Adrenal gland (tissue), 7 donors: ENCODE results near the genes RGS7, WDR64, BECN2 and ZBTB18.

- PRO-cap, 3 experiments, result no peak in any of the 3 experiments
- RAMPAGE, long total RNA, 4 experiments, result no peak in any of the 4 experiments
- RRBS, result no CpG with 5 or more reads among the region's 4 CpGs
Measured at GRCh38 chr1:239714326-239715160, 328.2 kb downstream of the CHRM3 start.

DNA sequence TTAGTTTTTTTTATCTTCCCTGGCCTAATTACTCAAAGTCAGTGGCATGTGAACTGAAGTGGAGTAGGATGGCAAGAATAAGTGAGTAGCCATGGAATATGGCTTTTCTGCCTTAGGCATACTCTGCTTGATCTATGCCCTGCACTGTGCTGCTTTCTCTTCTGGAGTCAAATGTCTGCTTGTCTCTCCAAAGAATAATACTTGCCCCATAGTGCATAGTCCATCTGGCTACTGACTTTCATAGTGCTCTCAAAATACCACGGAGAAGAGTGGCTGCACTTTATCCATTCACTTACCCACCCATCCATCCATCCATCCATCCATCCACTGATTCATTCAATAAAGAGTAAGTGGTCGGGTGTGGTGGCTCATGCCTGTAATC, 13.3 kb downstream of the GREM2 start:
- PRO-cap, 3 experiments, result no peak in any of the 3 experiments
- RAMPAGE, long total RNA, 4 experiments, result no peak in any of the 4 experiments
- RRBS, result no CpG with 5 or more reads among the region's 2 CpGs

- PRO-cap, 3 experiments, result peak in 3 of 3 experiments; most common plus-strand start chr1:241357003 (in 1); most common minus-strand start chr1:241357178 (in 3)
- RAMPAGE, long total RNA, 4 experiments, result start-site peak on the minus strand in 1 of 4 experiments, at chr1:241356935-241356974 at its widest, 7 reads per replicate
- RRBS, result 2% methylated on average over 102 of the region's 126 CpGs
Measured at GRCh38 chr1:241356607-241357613, at the start of gene RGS7. RGS7 (minus strand) TSS chr1:241357205.

GRCh38 chr1:241652089-241652490, at the start of gene WDR64:
WDR64 (plus strand) TSS chr1:241652281.
- PRO-cap, 3 experiments, result no peak in any of the 3 experiments
- RAMPAGE, long total RNA, 4 experiments, result no peak in any of the 4 experiments
- RRBS, result no CpG with 5 or more reads among the region's 3 CpGs

- PRO-cap, 3 experiments, result no peak in any of the 3 experiments
- RAMPAGE, long total RNA, 4 experiments, result no peak in any of the 4 experiments
- RRBS, result no CpG with 5 or more reads among the region's 23 CpGs
Measured at GRCh38 chr1:241848473-241849399, 732 bp downstream of the EXO1 start.

DNA sequence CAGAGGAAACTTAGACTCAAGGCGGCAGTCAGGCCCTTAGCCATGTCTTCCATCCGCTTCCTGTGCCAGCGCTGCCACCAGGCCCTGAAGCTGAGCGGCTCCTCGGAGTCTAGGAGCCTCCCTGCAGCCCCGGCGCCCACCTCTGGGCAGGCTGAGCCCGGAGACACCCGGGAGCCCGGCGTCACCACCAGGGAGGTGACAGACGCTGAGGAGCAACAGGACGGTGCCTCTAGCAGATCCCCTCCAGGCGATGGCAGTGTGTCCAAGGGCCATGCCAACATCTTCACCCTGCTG, at the start of gene BECN2:
TSS of gene BECN2 (plus strand) at position 43 of the 294 bp plus-strand sequence.
- PRO-cap, 3 experiments, result no peak in any of the 3 experiments
- RAMPAGE, long total RNA, 4 experiments, result no peak in any of the 4 experiments
- RRBS, result no CpG with 5 or more reads among the region's 14 CpGs

DNA sequence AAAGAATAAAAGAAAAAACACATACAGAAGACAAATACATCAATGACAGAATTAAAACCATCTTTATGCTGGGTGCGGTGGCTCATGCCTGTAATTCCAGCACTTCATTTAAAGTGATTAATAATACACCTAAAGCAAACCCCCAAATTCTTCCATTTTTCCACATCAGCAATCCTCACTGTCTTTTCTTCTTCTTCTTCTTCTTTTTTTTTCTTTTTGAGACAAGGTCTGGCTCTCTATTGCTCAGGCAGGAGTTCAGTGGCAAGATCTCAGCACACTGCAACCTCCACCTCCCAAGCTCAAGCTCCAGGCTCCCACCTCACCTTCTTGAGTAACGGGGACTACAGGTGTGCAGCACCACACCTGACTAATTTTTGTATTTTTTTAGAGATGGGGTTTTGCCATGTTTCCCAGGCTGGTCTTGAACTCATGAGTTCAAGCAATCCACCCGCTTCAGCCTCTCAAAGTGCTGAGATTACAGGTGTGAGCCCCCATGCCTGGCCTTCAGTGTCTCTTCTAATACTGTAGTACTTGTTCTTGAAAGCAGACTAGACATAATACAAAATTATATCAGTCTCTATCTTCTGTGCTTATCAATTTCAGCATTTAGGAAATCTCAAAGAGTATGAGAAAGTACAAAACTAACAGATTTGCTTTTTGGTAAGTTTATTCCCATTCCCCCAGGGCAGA, 23.2 kb downstream of the CEP170 start:
- PRO-cap, 3 experiments, result no peak in any of the 3 experiments
- RAMPAGE, long total RNA, 4 experiments, result no peak in any of the 4 experiments
- RRBS, result no CpG with 5 or more reads among the region's 3 CpGs

GRCh38 chr1:243443407-243443917, 187.6 kb downstream of the SDCCAG8 start:
- PRO-cap, 3 experiments, result no peak in any of the 3 experiments
- RAMPAGE, long total RNA, 4 experiments, result no peak in any of the 4 experiments
- RRBS, result no CpG with 5 or more reads among the region's 5 CpGs

DNA sequence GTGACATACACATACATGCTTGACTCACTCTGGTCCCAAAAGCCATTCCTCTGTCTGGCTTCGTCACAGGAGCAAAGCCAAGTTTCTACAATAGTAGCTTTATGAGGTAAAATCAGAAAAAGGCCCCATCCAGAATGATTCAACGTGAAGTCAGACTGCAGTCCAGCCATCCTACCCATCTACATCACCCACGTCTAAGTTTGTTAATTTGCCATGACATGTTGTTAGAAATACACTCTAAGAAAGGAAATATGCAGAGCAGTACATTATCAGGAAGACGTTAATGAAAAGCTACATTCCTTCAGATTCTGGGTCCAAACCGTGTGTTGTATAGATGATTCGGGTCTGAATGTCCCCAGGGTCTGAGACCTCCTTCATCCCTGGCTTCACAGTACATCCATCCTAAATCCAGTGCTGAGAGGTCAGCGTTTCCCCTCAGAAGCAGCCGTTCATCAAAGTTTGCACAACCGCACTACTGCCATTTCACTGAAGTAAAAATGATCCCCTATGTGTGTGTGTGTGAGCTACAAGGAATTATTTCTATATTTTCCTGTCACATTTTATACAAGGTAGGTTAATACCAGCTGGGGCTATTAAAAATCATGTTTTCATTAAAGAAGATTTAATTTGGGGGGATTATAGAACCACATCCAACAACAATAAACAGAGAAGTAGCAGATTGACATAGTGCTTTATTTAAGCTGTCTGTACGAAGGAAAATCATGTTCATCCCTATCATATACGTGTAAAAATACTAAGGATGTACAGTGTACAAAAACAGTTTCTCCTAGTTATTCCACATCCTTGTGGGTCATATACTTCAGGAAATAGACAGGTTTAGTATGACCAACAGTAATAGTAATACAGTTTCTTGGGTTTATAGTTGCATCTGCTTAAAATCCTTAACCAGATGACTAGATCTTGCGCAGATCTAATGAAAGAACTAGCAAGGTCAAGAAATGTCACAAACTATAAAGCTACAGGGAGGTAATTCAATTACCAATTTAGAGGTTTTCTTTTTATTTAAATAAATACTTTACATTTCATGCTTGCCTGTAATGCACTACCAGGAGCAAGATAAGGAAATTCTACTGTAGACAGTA, 245.6 kb downstream of the SDCCAG8 start:
- PRO-cap, 3 experiments, result no peak in any of the 3 experiments
- RAMPAGE, long total RNA, 4 experiments, result start-site peak on the minus strand in 1 of 4 experiments, centred at position 491 of the sequence, 21 reads per replicate
- RRBS, result no CpG with 5 or more reads among the region's 12 CpGs

DNA sequence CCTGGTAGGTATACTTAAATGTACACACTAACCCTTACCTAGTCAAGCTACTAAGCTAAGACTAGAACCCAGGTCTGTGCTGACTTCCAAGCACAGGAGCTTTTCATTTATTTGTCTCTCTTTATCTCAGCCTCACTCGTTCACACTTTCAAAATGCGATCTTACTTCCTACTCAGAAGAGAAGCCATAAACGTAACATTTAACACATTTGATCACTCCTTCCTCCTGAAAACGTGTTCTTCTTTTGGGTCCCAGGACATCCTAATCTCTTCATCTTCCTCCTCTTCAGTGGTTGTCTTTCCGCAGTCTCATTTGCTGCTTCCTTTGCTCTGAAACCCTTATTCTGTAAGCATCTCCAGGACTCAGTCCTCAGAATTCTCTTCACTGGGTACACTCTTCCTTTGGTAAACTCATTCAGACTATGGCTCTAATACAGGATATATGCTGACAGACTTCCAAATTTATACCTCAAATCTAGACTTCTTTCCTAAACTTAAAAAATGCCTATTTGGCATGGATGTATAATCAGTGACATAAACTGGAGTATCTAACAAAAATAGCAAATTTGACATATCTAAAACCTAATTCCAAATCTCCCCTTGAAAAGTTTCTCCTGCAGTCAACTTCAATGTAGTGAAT, 228.8 kb downstream of the AKT3 start:
- PRO-cap, 3 experiments, result no peak in any of the 3 experiments
- RAMPAGE, long total RNA, 4 experiments, result no peak in any of the 4 experiments
- RRBS, result no CpG with 5 or more reads among the region's 5 CpGs

DNA sequence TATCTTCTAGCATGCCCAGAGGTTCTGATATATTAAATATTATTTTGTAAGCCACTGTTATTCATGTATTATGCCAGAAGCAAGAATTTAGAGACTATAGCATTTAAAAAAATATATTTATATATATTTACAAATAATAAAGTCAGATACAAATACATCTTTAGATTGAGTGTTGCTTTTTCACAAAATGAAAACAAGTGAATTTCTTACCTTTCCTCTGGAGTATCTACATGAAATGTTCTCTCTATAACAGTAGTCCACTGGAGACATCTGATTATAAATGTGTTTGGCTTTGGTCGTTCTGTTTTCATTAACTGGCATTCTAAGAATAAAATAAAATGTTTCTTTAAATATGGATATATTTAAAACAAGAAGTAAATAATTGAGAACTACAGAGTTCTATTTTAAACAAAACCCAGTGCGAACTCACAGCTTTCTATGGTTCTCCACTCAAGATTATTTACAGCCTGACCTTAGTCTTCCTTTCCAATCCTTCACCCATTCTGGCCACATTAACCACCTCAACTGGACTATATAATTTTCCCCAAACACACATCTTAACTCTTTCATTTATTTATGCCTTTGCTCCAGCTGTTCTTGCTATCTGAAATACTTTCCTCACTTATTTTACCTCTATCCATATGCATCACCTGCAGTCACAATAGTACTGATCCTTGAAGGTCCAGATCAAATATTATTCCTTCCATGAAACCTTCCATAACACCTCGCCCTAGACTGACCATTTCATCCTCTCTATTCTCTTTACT, 185.3 kb downstream of the AKT3 start:
- PRO-cap, 3 experiments, result no peak in any of the 3 experiments
- RAMPAGE, long total RNA, 4 experiments, result start-site peak on the minus strand in 1 of 4 experiments, centred at position 278 of the sequence, 16 reads per replicate
- RRBS, result no CpG with 5 or more reads among the region's 3 CpGs

DNA sequence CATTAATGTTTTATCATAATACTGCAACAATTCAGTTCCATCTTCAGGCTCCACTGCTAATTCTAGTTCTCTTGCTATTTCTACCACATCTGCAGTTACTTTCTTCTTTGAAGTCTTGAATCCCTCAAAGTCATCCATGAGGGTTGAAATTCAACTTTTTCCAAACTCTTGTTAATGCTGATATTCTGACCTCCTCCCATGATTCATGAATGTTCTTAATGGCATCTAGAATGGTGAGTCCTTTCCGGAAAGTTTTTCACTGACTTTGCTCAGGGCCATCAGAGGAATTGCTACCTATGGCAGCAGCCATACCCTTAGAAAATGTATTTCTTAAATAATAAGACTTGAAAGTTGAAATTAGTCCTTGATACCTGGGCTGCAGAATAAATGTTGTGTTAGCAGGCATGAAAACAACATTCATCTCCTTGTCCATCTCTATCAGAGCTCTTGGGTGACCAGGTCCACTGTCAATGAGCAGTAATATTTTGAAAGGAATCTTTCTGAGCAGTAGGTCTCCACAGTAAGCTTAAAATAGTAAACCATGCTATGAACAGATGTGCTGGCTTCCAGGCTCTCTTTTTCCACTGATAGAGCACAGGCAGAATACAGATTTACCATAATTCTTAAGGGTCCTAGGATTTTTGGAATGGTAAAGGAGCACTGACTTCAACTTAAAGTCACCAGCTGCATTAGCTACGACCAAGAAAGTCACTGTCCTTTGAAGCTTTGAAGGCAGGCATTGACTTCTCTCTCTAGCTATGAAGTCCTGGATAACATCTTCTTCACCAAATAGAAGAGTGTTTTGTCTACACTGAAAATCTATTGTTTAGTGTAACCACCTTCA, 60.4 kb downstream of the AKT3 start:
- PRO-cap, 3 experiments, result no peak in any of the 3 experiments
- RAMPAGE, long total RNA, 4 experiments, result start-site peak on the minus strand in 1 of 4 experiments, centred at position 554 of the sequence, 6 reads per replicate
- RRBS, result no CpG with 5 or more reads among the region's 2 CpGs

DNA sequence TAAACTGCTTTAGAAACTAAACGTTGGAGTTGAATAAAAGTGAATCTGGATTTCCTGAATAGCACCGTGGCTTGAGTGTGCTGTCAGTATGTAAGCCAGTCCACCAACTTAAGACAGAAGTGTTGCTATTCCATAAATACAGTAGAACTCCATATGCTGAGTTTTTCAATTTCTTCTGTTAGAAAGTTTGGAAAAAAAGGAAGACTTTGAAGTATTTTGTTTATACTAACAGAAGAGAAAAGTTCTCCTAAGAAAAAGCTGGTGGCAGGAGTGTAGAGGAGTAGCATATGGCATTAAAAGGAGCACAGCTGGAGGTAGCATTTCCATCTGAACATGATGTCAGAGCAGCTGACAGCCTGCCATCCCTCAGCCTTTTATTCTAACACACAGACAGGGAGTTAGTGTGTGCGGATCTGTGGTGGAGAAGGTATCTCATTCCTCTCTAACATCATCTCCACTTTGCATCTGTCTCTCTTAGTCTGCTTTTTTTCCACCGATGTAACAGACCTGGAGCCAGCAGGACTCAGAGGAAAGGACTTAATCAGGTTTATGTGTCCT, at the start of gene ZBTB18:
TSS of gene ZBTB18 (plus strand) at position 401 of the 558 bp plus-strand sequence.
- PRO-cap, 3 experiments, result no peak in any of the 3 experiments
- RAMPAGE, long total RNA, 4 experiments, result no peak in any of the 4 experiments
- RRBS, result no CpG with 5 or more reads among the region's 4 CpGs

GRCh38 chr1:244053709-244054207, 2.7 kb downstream of the ZBTB18 start:
- PRO-cap, 3 experiments, result no peak in any of the 3 experiments
- RAMPAGE, long total RNA, 4 experiments, result no peak in any of the 4 experiments
- RRBS, result no CpG with 5 or more reads among the region's 10 CpGs

- PRO-cap, 3 experiments, result no peak in any of the 3 experiments
- RAMPAGE, long total RNA, 4 experiments, result no peak in any of the 4 experiments
- RRBS, result no CpG with 5 or more reads among the region's 13 CpGs
Measured at GRCh38 chr1:244055015-244055192, 3.8 kb downstream of the ZBTB18 start.

GRCh38 chr1:244099319-244100085, 48.4 kb downstream of the ZBTB18 start:
- PRO-cap, 3 experiments, result no peak in any of the 3 experiments
- RAMPAGE, long total RNA, 4 experiments, result no peak in any of the 4 experiments
- RRBS, result no CpG with 5 or more reads among the region's 20 CpGs

GRCh38 chr1:244438998-244440345, 12.2 kb downstream of the ADSS2 start:
- PRO-cap, 3 experiments, result no peak in any of the 3 experiments
- RAMPAGE, long total RNA, 4 experiments, result no peak in any of the 4 experiments
- RRBS, result no CpG with 5 or more reads among the region's 15 CpGs

- PRO-cap, 3 experiments, result peak in 3 of 3 experiments; most common minus-strand start chr1:244652721 (in 3)
- RAMPAGE, long total RNA, 4 experiments, result no peak in any of the 4 experiments
- RRBS, result no CpG with 5 or more reads among the region's 13 CpGs
Measured at GRCh38 chr1:244652555-244652813, 442 bp upstream of the DESI2 start.

- PRO-cap, 3 experiments, result peak in 3 of 3 experiments; most common plus-strand start chr1:244730246 (in 3); most common minus-strand start chr1:244730248 (in 1)
- RAMPAGE, long total RNA, 4 experiments, result no peak in any of the 4 experiments
- RRBS, result no CpG with 5 or more reads among the region's 26 CpGs
Measured at GRCh38 chr1:244729862-244730307, 930 bp downstream of the ENSG00000284188 start.

- PRO-cap, 3 experiments, result peak in 3 of 3 experiments; most common plus-strand start chr1:244863175 (in 2); most common minus-strand start chr1:244863094 (in 2)
- RAMPAGE, long total RNA, 4 experiments, result no peak in any of the 4 experiments
- RRBS, result 2% methylated on average over 39 of the region's 55 CpGs
Measured at GRCh38 chr1:244862912-244863314, 1.4 kb downstream of the HNRNPU start.